GM12878 (cell line): Measurements from ENCODE around the genes KIFC3 and CDH11.

DNA sequence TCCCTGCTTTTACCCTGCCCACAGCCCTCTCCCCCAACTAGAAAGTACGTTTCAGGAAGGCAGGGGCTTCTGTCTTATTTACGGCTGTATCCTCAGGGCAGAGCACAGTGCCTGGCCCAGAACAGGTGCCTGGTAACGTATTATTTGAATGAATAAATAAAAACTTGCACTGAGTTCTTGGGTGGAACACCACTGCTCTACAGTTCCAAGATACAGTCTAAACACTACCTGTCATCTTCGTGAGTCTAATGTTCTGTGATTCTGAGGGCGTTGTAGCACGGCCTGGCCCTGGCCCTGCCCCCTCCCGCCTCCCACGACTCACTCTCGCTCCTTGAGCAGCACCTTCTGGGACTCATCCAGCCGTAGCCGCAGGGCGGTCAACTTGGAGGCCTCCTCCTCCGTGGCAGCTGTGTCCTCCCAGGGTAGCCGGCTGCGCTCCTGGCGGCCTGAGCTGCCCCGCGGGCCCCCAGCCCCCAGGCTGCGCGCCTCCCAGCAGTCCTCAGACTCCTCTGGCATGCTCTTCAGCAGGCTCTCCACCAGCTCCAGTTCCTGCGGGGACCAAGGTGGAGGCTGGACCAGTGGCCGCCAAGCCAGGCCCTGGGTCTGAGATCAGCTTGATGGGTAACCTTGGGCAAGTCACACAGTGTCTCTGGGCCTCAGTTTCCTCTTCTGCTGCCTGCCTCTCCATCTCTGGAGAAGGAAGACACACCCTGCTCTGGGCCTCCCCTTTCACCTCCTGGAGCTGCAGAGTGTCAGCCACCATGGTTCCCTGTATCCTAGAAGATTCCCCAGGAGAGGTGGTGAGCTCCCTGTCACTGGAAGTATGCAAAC, 10.6 kb downstream of the CCDC102A start:
- RAMPAGE, long total RNA = no peak
- RRBS, 2 experiments = no CpG with 5 or more reads among the region's 22 CpGs
CAGE:
- cytosol, long polyA minus RNA = no peak
- cytosol, long polyA plus RNA = no peak
- long polyA plus RNA = no peak
- nucleolus, long total RNA = no peak
- nucleus, long polyA plus RNA = no peak
- nucleus, long total RNA = no peak

- RAMPAGE, long total RNA = no peak
- RRBS, 2 experiments = no CpG with 5 or more reads among the region's 21 CpGs
CAGE:
- cytosol, long polyA minus RNA = no peak
- cytosol, long polyA plus RNA = no peak
- long polyA plus RNA = no peak
- nucleolus, long total RNA = no peak
- nucleus, long polyA plus RNA = no peak
- nucleus, long total RNA = no peak
Measured at GRCh38 chr16:57535778-57536086, 639 bp downstream of the CCDC102A start.

DNA sequence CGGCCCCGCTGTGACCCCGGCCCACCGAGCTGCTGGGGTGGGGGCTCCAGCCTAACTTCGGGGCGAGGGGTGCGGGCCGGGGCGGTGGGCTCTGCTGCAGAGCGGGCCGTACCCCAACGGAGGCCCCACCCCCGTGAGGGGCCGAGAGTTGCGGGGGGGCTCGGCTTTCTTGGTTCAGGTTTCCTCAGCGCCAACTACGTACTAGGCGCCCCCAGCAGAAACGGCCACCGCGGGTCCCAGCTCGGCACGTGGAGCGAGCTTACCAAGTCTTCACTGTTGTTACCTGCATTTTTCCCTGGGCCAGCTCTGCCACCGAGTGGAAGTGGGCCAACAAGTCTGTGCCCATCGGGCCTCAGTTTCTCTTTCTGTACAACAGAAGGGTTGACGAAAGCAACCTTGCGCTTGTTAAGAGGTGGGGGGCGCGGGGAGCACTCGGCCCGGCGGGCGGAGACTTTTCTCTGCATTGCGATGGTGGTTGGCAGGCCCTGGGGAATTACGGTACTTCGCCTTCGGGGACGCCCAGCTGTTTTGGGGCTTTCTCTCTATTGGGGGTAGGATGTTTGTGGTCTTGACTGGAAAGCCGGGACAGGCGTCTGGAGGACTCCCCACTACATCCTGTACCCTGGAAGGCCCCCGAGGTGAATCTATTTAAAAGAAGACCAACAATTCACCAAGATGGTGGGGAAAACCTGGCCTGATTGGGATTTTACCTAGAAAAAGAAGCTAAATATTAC, 473 bp upstream of the CCDC102A start:
- RAMPAGE, long total RNA = no peak
- RRBS, 2 experiments = 1 to 2% methylated on average over 8 of the region's 43 CpGs
CAGE:
- cytosol, long polyA minus RNA = no peak
- cytosol, long polyA plus RNA = start-site peak on the minus strand centred at position 374 of the sequence, 61 bp wide, 21 and 20 reads in 2 replicates
- long polyA plus RNA = start-site peak on the minus strand centred at position 385 of the sequence, 221 bp wide, 27 and 28 reads in 2 replicates
- nucleolus, long total RNA = no peak
- nucleus, long polyA plus RNA = no peak
- nucleus, long total RNA = no peak

GRCh38 chr16:57601738-57602612, 26.5 kb upstream of the ADGRG1 start:
- RAMPAGE, long total RNA = no peak
- RRBS, 2 experiments = no CpG with 5 or more reads among the region's 10 CpGs
CAGE:
- cytosol, long polyA minus RNA = no peak
- cytosol, long polyA plus RNA = no peak
- long polyA plus RNA = no peak
- nucleolus, long total RNA = no peak
- nucleus, long polyA plus RNA = no peak
- nucleus, long total RNA = no peak

- RAMPAGE, long total RNA = no peak
- RRBS, 2 experiments = no CpG with 5 or more reads among the region's 14 CpGs
CAGE:
- cytosol, long polyA minus RNA = no peak
- cytosol, long polyA plus RNA = no peak
- long polyA plus RNA = no peak
- nucleolus, long total RNA = no peak
- nucleus, long polyA plus RNA = no peak
- nucleus, long total RNA = no peak
Measured at GRCh38 chr16:57622383-57623020, 5.9 kb upstream of the ADGRG1 start.

- RAMPAGE, long total RNA = no peak
- RRBS, 2 experiments = no CpG with 5 or more reads among the region's 8 CpGs
CAGE:
- cytosol, long polyA minus RNA = no peak
- cytosol, long polyA plus RNA = no peak
- long polyA plus RNA = no peak
- nucleolus, long total RNA = no peak
- nucleus, long polyA plus RNA = no peak
- nucleus, long total RNA = no peak
Measured at GRCh38 chr16:57643267-57643995, 15.0 kb downstream of the ADGRG1 start.

DNA sequence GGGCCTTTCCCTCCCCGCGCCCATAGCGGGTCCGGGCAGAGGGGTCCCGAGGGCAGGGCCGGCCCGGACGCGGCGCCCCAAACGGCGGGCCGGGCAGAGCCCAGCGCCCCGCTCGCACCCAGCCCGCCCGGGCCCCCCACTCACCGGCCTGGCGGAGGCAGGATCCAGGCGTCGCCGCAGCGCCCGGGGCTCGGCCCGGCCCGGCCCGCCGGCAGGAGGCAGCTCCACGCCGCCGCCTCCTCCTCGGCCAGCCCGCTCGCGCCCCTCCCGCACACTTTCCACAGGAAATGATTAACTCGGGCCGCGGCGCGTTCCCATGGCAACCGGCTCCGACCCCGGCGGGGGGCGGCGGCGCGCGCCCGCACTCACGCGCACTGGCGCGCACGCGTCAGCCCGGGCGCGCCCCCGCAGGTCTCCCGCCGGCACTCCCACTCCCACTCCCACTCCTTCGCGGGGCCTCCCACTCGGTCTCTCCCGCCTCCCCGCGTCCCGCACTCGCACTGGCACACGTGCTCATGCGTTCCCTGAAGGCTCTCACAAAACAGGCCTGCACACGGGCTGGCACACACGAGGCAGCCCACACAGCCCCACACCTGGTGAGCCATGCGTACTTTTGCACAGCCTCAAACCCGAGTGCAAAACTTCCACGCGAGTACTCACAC, at the start of gene KIFC3:
Gene KIFC3, minus strand, starts transcription at position 266 of the 662 bp plus-strand sequence.
- RAMPAGE, long total RNA = no peak
- RRBS, 2 experiments = 2 to 6% methylated on average over 28 of the region's 81 CpGs
CAGE:
- cytosol, long polyA minus RNA = no peak
- cytosol, long polyA plus RNA = no peak
- long polyA plus RNA = no peak
- nucleolus, long total RNA = no peak
- nucleus, long polyA plus RNA = no peak
- nucleus, long total RNA = no peak

GRCh38 chr16:57807911-57808558, 5.7 kb upstream of the KIFC3 start:
- RAMPAGE, long total RNA = no peak
- RRBS, 2 experiments = 2 to 22% methylated on average over 5 to 7 of the region's 16 CpGs
CAGE:
- cytosol, long polyA minus RNA = no peak
- cytosol, long polyA plus RNA = no peak
- long polyA plus RNA = no peak
- nucleolus, long total RNA = no peak
- nucleus, long polyA plus RNA = no peak
- nucleus, long total RNA = no peak

DNA sequence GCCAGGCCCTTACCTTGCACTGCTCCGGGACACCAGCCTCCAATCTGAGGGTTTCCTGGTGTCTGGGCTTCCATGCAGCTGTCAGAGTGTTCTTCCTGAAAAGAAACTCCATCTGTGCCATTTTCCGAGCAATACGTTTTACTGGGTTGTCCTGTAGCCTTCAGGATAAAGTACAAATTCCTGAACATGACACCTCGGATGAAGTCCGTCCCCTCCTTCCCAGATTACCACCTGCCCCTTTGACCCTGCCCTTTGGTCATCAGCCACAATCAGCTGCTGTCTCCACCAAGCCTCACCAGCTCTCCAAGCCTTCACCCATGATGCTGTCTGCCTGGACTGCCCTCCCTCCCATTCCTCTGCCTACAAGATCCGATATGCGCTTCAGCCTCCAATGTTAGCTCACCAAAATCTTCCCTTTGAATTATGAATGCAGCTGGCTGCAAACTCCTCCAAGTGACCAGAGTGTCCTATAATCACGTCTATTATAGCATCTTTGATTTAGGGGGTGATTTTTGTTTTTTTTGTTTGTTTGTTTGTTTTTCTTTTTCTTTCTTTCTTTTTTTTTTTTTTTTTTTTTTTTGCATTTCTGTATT, 60.5 kb upstream of the KIFC3 start:
- RAMPAGE, long total RNA = no peak
- RRBS, 2 experiments = no CpG with 5 or more reads among the region's 8 CpGs
CAGE:
- cytosol, long polyA minus RNA = no peak
- cytosol, long polyA plus RNA = no peak
- long polyA plus RNA = no peak
- nucleolus, long total RNA = no peak
- nucleus, long polyA plus RNA = no peak
- nucleus, long total RNA = no peak

DNA sequence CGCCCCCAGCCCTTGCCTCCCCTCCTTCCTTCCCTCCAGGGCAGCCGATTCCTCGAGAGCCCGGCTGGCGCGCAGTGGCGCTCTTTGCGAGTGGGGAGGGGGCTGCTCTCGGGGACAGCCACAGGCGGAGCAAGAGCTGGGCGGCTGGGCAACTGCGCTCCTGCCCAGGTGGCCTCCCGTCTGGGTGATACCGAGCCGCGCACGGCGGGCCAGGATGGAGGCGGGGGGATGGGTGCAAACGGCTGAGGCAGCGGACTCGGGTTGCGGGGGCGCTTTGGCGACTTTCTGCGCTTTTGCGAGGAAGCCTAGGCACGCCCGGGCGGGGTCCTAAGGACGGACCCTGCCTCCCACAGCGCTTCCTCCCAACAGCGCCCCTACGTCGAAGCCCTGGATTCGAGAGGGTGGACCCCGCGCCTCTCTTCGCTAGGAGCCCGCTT, 1.3 kb downstream of the MMP15 start:
- RAMPAGE, long total RNA = no peak
- RRBS, 2 experiments = 10 to 18% methylated on average over 4 of the region's 40 CpGs
CAGE:
- cytosol, long polyA minus RNA = no peak
- cytosol, long polyA plus RNA = no peak
- long polyA plus RNA = no peak
- nucleolus, long total RNA = no peak
- nucleus, long polyA plus RNA = no peak
- nucleus, long total RNA = no peak

- RAMPAGE, long total RNA = no peak
- RRBS, 2 experiments = no CpG with 5 or more reads among the region's 4 CpGs
CAGE:
- cytosol, long polyA minus RNA = no peak
- cytosol, long polyA plus RNA = no peak
- long polyA plus RNA = no peak
- nucleolus, long total RNA = no peak
- nucleus, long polyA plus RNA = no peak
- nucleus, long total RNA = no peak
Measured at GRCh38 chr16:58424326-58424638, 32.0 kb downstream of the GINS3 start.

GRCh38 chr16:58515658-58516405, 515 bp downstream of the SETD6 start:
- RAMPAGE, long total RNA = no peak
- RRBS, 2 experiments = under 1 to 2% methylated on average over 18 to 20 of the region's 78 CpGs
CAGE:
- cytosol, long polyA minus RNA = no peak
- cytosol, long polyA plus RNA = no peak
- long polyA plus RNA = no peak
- nucleolus, long total RNA = no peak
- nucleus, long polyA plus RNA = no peak
- nucleus, long total RNA = no peak

DNA sequence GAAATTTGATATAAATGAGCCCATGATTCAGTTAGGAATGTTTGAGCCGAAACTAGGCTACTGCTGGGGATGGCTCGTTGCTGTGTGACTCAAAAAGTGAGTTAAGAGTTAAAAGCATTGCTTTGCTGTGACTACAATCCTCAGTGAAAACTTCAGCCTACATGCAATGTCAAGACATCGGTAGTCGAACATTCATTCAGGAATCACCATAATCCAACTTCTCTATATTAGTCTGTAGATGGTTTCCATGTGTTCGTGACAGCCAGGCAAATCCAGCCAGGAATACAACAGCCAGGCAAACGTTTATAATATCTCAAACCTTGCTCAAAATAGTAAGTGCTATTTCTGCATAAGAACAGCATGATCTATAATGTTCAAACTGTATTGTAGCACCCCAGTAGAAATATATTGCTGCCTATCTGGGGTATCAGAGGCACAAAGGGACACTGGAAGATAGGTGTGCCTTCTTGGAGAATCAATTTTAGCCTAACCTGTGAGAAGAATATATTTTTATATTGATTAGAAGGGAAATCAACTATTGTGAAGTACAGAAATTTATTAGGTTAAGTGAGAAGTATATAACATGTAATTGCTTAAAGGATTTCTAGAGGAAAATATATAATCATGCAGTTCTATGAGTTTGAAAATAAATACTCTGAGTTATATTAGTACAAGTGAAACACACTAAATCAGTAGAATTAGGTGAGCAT, 1225.0 kb downstream of the CDH8 start:
- RAMPAGE, long total RNA = no peak
- RRBS, 2 experiments = no CpG with 5 or more reads among the region's 6 CpGs
CAGE:
- cytosol, long polyA minus RNA = no peak
- cytosol, long polyA plus RNA = no peak
- long polyA plus RNA = no peak
- nucleolus, long total RNA = no peak
- nucleus, long polyA plus RNA = no peak
- nucleus, long total RNA = no peak

DNA sequence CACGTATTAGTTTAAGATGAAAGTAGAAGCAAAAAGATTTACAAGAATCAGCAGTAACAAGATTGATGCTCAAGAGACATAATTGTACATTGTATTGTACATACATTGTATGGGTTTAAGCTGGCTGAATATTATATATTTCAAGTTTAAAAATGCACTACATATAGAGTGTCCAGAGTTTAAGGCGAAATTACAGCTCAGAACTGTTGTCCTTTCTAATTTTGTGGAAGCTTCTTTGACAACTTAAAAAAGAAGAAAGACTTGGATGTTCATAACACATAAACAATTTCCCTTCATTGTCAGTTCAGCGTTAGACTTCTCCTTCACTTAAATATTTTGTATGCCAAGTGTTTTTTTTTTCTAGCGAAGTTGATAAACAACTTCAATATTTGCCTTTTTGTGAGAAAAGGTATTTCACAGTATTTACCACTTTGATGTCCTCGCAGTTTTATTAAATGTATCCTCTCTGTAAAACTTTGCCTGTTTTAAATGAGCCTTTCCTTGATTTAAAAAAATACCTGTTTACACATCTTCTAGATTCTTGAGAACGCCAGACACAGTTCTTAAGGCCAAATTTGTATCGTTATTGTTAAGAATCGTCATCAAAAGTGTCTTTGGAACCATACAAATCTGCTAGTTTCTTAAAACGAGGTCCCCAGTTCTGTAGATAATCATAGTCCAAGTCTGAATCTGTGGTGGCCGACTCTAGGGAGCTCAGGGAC, 174.7 kb downstream of the CDH11 start:
- RAMPAGE, long total RNA = no peak
- RRBS, 2 experiments = no CpG with 5 or more reads among the region's 10 CpGs
CAGE:
- cytosol, long polyA minus RNA = no peak
- cytosol, long polyA plus RNA = no peak
- long polyA plus RNA = no peak
- nucleolus, long total RNA = no peak
- nucleus, long polyA plus RNA = no peak
- nucleus, long total RNA = no peak

- RAMPAGE, long total RNA = no peak
- RRBS, 2 experiments = no CpG with 5 or more reads among the region's 7 CpGs
CAGE:
- cytosol, long polyA minus RNA = no peak
- cytosol, long polyA plus RNA = no peak
- long polyA plus RNA = no peak
- nucleolus, long total RNA = no peak
- nucleus, long polyA plus RNA = no peak
- nucleus, long total RNA = no peak
Measured at GRCh38 chr16:65070743-65071296, 51.0 kb downstream of the CDH11 start.

GRCh38 chr16:65121766-65122099, at the start of gene CDH11:
TSS of gene CDH11 (minus strand) at chr16:65122063.
- RAMPAGE, long total RNA = no peak
- RRBS, 2 experiments = no CpG with 5 or more reads among the region's 32 CpGs
CAGE:
- cytosol, long polyA minus RNA = no peak
- cytosol, long polyA plus RNA = no peak
- long polyA plus RNA = no peak
- nucleolus, long total RNA = no peak
- nucleus, long polyA plus RNA = no peak
- nucleus, long total RNA = no peak

DNA sequence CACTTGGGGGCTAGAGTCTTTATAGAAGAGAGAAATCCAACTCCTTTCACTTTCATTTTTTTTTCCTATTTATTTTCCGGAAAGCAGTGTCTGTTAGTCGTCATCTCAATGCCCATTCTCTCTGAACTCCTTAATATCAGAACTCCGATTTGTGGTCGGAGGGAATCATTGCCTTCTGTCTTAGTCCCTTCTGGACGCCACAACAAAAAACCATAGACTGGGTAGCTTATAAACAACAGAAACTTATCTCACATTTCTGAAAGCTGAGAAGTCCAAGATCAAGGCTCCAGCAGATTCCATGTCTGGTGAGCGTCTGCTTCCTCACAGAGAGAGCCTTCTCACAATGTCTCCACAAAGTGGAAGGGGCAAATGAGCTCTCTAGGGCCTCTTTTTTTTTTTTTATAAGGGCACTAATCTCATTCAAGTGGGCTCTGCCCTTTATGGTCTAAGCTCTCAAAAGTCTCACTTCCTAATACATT, 296.6 kb upstream of the CDH11 start:
- RAMPAGE, long total RNA = no peak
- RRBS, 2 experiments = no CpG with 5 or more reads among the region's 6 CpGs
CAGE:
- cytosol, long polyA minus RNA = no peak
- cytosol, long polyA plus RNA = no peak
- long polyA plus RNA = no peak
- nucleolus, long total RNA = no peak
- nucleus, long polyA plus RNA = no peak
- nucleus, long total RNA = no peak

DNA sequence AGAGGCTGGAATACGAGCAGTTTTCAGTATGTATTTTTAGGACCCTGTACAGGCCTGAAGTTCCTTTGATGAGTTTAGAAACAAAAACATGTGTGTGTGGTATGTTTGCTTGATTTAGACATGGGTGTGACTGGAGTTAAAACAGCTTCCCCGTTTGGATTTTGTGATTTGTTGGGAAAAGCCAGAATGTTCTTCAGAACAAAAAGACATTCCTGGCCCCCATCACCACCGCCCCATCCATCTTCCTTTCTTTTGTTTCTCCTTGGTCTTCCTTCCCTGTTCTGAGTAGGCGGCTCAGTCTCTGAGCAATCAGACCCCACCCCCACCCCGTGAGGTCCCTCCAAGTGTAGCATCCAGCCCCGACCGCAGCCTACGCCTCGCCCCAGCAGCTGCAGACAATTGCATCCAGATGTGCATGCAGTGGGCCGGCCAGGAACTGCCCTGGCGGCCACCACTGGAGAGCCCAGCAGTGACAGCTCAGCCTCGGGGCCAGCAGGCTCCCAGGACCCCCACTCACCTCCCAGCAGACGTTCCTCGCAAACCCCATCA, 100.0 kb upstream of the CDH5 start:
- RAMPAGE, long total RNA = no peak
- RRBS, 2 experiments = no CpG with 5 or more reads among the region's 14 CpGs
CAGE:
- cytosol, long polyA minus RNA = no peak
- cytosol, long polyA plus RNA = no peak
- long polyA plus RNA = no peak
- nucleolus, long total RNA = no peak
- nucleus, long polyA plus RNA = no peak
- nucleus, long total RNA = no peak

DNA sequence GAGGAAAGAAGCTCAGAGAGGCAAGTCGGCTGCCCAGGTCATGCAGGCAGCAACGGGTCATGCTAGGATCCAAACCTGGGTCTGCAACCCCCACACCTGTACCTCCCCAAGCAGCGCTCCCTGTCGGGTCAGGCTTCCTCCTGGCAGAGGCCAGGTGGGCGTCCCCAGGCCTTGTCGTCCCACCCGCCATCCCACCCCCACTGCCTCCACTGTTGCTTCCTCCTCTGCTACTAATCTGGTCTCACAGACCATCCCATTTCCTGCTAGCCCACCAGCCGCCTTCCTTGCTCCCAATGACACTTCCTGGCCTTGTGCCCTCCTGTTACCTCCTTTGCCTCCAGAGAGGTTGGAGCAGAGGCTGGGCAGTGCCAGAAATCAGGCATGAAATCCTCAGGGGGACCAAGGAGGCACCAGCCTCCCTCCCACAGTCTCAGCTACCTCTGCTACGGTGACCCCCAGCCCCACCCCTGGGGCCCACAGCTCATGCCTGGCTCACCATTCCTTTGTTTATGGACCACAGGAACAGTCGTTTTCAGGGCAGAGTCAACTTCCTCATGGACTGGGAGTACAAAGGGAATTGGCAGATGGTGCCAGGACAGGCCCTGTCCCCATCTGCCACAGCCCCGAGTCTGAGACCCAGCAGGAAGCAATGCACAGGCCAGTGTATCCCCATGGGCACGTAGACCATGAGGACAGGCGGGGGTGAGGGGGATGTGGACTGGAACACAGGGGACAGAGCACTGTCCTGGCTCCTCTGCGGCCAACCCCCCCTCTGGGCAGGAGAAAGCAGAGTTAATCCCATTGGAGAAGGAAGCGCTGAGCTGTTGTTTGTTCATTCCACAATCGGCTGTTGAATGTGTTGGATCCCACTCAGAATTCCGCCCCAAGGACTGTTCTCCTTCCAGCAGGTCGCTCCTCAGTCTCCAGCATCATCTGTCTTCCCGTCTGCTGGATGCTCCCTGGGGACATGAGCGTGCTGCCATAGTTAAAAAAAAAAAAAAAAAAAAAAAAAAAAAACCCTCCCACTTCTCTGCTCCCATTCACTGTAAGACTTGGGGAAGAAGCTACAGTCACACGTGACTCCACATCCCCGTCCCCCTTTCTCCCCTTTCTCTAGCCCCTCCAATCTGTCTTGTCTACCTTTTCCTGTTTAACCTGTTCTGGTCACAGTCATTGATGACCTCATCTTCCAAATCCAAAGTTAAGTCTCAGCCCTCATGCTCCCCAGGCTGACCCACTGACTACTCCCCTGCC, 2.1 kb upstream of the CDH5 start:
- RAMPAGE, long total RNA = no peak
- RRBS, 2 experiments = no CpG with 5 or more reads among the region's 22 CpGs
CAGE:
- cytosol, long polyA minus RNA = no peak
- cytosol, long polyA plus RNA = no peak
- long polyA plus RNA = no peak
- nucleolus, long total RNA = no peak
- nucleus, long polyA plus RNA = no peak
- nucleus, long total RNA = no peak

- RAMPAGE, long total RNA = no peak
- RRBS, 2 experiments = no CpG with 5 or more reads among the region's 4 CpGs
CAGE:
- cytosol, long polyA minus RNA = no peak
- cytosol, long polyA plus RNA = no peak
- long polyA plus RNA = no peak
- nucleolus, long total RNA = no peak
- nucleus, long polyA plus RNA = no peak
- nucleus, long total RNA = no peak
Measured at GRCh38 chr16:66368886-66369557, 2.5 kb downstream of the CDH5 start.